Measurements from ENCODE around the gene TMEM252.

DNA sequence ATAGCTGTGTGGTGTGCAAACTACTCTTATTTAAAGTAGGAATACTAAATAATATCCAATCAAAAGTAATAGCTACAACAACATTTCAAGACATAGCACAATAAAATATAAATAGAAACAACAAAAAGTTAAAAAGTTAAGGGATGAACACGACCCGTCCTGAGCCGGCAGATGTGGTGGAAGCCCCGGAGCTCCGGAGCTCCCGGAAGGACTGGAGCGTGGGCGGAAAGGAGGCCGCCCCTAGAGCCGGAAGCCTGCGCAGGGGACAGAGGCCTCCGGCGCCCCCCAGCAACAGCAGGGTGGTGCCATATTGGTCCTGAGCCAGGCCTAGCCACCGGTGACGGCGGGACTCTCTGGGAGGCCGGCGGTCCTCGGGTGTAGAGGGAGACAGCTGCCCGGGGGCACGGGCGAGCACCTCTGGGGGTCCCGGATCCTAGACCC is 1472.3 kb downstream of the FOXD4L5 start:
CAGE:
- cytosol, long polyA minus RNA: no peak
- cytosol, long polyA plus RNA: no peak
- long polyA plus RNA: no peak
- nucleus, long polyA minus RNA: no peak
- nucleus, long polyA plus RNA: no peak

DNA sequence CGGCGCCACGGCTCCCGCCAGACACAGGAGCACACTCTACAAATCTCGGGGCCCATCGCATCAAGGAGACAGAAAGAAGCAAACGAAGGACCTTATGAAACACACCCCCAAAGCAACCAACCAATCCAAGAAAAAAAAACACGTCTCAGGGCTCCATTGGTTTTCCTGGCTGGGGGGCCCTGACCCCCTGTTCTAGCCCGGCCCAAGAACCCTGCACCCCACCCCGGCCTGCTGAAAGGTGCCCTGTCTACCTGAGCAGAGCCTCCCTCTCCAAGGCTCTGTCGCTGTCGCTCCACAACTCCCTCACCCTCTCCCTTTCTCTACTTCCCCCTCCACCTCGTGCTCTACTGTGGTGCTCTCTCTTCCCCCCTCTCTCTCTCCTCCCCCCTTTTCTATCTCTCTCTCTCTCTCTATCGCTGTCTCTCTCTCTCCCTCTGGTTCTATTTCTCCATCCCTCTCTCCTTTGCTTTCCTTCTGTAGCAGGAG is 1471.1 kb downstream of the FOXD4L5 start:
CAGE:
- cytosol, long polyA minus RNA: no peak
- cytosol, long polyA plus RNA: no peak
- long polyA plus RNA: no peak
- nucleus, long polyA minus RNA: no peak
- nucleus, long polyA plus RNA: no peak

GRCh38 chr9:65386622-65387257 is 101.7 kb upstream of the FOXD4L5 start:
CAGE:
- cytosol, long polyA minus RNA: no peak
- cytosol, long polyA plus RNA: no peak
- long polyA plus RNA: no peak
- nucleus, long polyA minus RNA: no peak
- nucleus, long polyA plus RNA: no peak

GRCh38 chr9:66152887-66153424 is 416.0 kb downstream of the FOXD4L4 start:
CAGE:
- cytosol, long polyA minus RNA: no peak
- cytosol, long polyA plus RNA: no peak
- long polyA plus RNA: no peak
- nucleus, long polyA minus RNA: no peak
- nucleus, long polyA plus RNA: no peak

DNA sequence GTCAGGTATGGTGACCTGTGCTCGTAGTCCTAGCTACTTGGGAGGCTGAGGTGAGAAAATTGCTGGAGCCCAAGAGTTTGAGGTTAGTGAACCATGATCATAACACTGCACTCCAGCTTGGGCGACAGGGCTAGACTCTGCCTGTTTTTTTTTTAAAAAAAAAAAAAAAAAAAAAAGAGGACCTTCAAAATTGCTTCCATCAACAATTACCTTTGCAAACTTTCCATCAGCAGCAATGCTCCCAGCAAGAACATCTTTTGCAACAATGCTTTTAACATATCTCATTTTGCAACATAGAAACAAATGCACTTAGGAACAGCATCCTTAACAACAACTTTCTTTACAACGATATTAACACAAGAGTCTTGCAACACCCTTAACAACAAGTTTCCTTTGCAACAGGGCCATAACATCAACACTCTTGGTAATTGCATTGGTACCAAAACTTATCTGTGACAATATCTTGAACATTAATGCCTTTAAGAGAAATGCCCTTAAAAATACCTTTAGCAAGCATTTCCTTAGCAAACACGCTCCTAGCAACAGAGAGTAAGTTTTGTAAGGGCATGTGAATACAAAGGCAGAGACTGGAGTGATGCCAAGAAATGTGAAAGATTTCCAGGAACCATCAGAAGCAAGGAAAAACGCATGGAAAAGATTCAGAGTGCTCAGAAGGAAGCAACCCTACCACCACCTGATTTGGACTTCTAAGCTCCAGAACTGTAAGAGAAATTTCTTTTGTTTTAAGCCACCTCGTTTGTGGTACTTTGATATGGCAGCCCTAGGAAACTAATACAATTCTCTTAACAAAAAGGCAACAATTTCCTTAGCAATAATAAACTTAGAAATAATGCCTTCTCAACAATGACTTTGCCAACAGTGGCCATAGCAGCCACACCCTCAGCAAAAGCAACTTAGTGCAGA is 42.1 kb downstream of the ZNF658 start:
CAGE:
- cytosol, long polyA minus RNA: no peak
- cytosol, long polyA plus RNA: no peak
- long polyA plus RNA: no peak
- nucleus, long polyA minus RNA: no peak
- nucleus, long polyA plus RNA: no peak

GRCh38 chr9:67708129-67708546 is 150.6 kb upstream of the ANKRD20A1 start:
CAGE:
- cytosol, long polyA minus RNA: no peak
- cytosol, long polyA plus RNA: no peak
- long polyA plus RNA: no peak
- nucleus, long polyA minus RNA: no peak
- nucleus, long polyA plus RNA: no peak

DNA sequence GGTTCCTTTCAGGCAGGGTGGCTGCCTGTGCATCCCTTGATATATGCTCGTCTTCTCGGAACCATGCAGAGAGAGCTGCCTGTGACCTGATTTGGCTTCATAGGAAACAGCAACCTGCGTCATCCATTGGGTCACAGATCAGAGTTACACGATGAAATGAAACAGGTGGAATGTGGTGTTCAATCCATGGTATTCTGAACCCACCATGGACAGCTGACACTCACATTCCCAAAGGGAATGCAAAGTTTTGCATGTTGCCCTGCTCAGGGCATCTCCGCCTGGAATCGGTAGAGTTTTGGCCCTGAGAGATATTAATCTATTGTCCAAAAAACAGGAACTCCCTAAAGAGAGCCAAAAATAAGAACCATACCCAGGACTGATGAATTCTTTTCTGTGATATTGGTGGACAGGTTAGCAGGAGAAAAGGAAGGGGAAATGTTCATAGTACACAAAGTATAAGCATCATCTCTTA is 85.6 kb downstream of the TMEM252 start:
CAGE:
- cytosol, long polyA minus RNA: no peak
- cytosol, long polyA plus RNA: no peak
- long polyA plus RNA: no peak
- nucleus, long polyA minus RNA: no peak
- nucleus, long polyA plus RNA: no peak

DNA sequence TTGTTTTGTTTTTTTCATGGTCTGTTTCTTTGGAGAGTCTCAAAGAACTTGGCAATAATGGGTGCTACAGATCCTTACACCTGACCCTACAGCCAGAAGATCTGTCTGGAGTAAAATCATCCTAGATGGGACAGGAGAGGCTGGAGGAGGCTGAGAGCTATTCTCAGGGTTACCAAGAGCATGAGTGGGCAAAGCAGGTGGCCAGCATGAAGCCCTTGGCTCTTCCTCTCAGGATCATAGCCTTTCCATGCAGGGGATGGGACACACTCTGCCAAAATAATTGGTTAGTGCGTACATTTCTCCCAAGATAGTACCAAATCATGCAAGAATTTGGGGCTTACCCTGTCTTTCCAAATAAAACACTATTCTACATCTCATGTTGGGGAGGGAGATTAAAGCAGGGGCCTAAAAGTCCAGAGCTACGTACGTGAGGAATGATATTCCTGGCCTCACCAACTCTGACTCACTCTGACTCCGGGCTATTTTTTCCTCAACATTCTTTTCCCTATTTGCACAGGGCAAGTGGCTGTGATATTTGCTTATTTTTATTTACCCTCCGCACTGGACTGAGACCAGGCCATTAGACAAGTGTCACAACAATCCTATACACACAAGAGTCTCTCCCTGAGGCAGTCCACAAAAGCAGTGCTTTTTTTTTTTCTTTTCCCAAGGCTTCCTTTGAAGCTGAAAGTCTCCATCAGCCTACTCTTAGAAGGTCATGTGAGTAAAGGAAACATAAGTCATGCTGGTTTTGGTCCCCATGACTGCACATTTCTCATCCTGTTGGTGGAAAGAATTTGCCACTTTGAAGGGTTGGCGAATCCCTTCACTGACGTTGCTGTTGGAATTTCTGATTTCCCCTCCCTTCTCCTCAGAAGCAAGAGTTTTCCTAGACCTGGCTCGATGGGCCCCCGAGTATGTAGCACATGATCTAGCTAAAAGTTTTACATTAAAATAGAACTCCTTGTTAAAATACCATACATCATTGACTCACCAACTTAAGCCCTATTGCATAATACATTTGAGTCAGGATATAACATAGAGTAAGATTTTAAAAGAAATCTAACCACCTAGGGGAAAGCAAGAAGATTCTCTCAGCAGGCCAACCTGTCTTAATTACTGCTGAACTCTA is 40.0 kb downstream of the TMEM252 start:
CAGE:
- cytosol, long polyA minus RNA: no peak
- cytosol, long polyA plus RNA: no peak
- long polyA plus RNA: no peak
- nucleus, long polyA minus RNA: no peak
- nucleus, long polyA plus RNA: no peak

DNA sequence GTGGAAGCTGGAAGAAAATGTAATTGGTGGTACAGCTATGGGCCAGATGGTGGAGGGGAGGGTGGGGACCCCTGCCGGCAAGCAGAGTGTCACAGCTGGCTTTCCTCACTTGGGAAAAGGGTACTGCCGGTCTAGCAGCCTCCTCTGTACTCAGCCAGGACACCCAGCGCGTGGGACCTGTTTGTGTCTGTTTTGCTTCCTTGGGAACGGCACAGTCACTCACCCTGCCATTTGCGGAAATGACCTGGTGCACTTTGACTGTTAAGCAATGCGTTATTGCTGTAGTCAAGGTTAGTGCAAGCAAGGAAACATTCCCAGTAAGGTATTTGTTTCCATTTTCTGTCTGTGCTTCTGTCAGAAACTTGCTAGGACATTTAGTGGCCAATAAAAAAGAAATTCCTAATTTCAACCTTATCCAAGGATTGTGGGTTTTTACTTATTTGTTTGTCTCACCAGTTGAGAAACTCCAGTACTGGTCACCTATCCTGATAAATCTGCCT is 10.0 kb downstream of the TMEM252 start:
CAGE:
- cytosol, long polyA minus RNA: no peak
- cytosol, long polyA plus RNA: no peak
- long polyA plus RNA: no peak
- nucleus, long polyA minus RNA: no peak
- nucleus, long polyA plus RNA: no peak

DNA sequence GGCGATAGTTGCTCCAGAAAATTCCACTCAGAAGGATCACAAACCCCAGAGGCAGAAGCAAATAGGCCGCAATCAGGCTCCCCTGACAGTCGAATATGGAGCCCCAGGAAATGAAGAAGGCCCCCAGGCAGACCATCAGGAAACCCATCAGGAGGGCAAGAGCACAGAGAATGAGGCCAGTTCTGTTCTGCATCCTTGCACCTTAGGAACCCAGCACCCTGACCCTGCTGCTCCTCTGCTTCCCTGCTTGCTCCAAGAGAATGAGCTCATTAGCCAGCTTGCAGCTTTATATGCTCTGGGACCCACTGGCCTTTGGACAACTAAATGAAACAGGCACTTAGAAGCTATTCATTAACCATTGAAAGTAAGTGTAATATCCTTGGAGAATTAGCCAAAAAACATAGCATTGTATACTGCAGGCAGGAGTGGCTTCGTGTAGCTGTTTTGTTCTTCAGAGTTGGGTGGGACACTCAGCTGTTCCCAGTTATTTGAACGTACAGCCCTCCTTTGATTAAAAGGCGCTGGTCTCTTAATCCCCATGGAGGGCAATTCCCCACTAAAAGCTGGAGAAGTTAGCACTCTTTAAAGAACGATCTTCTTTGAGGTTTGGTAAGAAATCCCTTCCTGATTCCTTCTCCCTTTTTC is at the start of gene TMEM252:
Gene TMEM252, minus strand, starts transcription at position 262 of the 645 bp plus-strand sequence.
CAGE:
- cytosol, long polyA minus RNA: no peak
- cytosol, long polyA plus RNA: no peak
- long polyA plus RNA: no peak
- nucleus, long polyA minus RNA: no peak
- nucleus, long polyA plus RNA: no peak

CAGE:
- cytosol, long polyA minus RNA: no peak
- cytosol, long polyA plus RNA: no peak
- long polyA plus RNA: no peak
- nucleus, long polyA minus RNA: no peak
- nucleus, long polyA plus RNA: no peak
Measured at GRCh38 chr9:68731805-68732409, 26.9 kb downstream of the PIP5K1B start.

CAGE:
- cytosol, long polyA minus RNA: no peak
- cytosol, long polyA plus RNA: no peak
- long polyA plus RNA: no peak
- nucleus, long polyA minus RNA: no peak
- nucleus, long polyA plus RNA: no peak
Measured at GRCh38 chr9:68739464-68740220, 34.6 kb downstream of the PIP5K1B start.

DNA sequence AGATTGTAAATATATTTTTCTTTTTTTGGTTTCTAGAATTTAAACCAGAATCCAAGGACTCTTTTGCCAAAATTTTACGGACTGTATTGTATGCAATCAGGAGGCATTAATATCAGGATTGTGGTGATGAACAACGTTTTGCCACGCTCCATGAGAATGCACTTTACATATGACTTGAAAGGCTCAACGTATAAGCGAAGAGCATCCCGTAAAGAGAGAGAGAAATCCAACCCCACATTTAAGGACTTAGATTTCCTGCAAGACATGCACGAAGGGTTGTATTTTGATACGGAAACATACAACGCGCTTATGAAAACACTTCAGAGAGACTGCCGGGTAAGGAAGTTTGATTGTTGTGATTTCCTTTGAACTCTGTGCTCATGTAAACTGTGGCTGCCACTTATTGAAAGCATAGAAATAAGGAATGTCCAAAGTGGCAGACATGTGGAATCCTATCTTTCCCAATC is 114.5 kb downstream of the PABIR1 start:
CAGE:
- cytosol, long polyA minus RNA: no peak
- cytosol, long polyA plus RNA: no peak
- long polyA plus RNA: no peak
- nucleus, long polyA minus RNA: no peak
- nucleus, long polyA plus RNA: no peak

CAGE:
- cytosol, long polyA minus RNA: no peak
- cytosol, long polyA plus RNA: no peak
- long polyA plus RNA: no peak
- nucleus, long polyA minus RNA: no peak
- nucleus, long polyA plus RNA: no peak
Measured at GRCh38 chr9:69247190-69247716, 73.2 kb downstream of the TJP2 start.

GRCh38 chr9:69273113-69273597 is 51.9 kb upstream of the ENTREP1 start:
CAGE:
- cytosol, long polyA minus RNA: no peak
- cytosol, long polyA plus RNA: no peak
- long polyA plus RNA: no peak
- nucleus, long polyA minus RNA: no peak
- nucleus, long polyA plus RNA: no peak

CAGE:
- cytosol, long polyA minus RNA: no peak
- cytosol, long polyA plus RNA: no peak
- long polyA plus RNA: no peak
- nucleus, long polyA minus RNA: no peak
- nucleus, long polyA plus RNA: no peak
Measured at GRCh38 chr9:69376617-69376958, 51.6 kb downstream of the ENTREP1 start.

DNA sequence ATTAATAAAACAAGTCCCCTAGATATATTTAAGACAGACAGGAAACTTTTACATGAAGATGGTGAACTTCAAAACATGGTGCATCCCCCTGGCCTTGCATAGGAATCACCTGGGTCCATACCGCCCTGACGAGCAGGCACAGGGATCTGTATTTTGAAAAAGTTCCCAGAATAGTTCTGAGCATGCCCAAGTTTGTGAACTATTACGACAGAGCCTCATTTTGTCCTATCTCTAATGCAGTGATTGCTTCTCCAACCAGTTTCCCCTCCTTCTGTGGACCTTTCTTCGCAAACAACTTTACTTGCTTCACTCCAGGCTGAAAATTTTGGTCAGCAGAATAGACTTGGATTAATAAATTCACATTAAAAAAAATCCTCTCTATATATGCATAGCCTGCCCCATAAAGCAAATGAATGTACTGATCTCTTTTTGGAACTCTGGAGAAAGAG is 98.0 kb downstream of the APBA1 start:
CAGE:
- cytosol, long polyA minus RNA: no peak
- cytosol, long polyA plus RNA: no peak
- long polyA plus RNA: no peak
- nucleus, long polyA minus RNA: no peak
- nucleus, long polyA plus RNA: no peak

DNA sequence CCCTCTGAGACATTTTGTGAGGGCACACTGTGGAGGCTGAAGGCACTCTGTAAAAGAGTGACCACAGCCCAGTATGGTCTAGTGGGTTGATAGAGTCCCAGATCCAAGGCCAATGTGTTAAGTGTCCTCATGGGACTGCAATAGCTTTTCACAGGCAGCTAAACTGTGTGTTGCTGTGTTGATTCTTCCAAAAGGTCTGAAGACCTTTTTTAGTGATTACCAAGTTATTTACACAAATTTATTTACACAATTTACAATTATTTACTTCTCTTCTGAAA is 90.4 kb downstream of the APBA1 start:
CAGE:
- cytosol, long polyA minus RNA: no peak
- cytosol, long polyA plus RNA: no peak
- long polyA plus RNA: no peak
- nucleus, long polyA minus RNA: no peak
- nucleus, long polyA plus RNA: no peak

GRCh38 chr9:70255975-70256930 is 2.5 kb upstream of the SMC5 start:
CAGE:
- cytosol, long polyA minus RNA: no peak
- cytosol, long polyA plus RNA: no peak
- long polyA plus RNA: no peak
- nucleus, long polyA minus RNA: no peak
- nucleus, long polyA plus RNA: no peak

DNA sequence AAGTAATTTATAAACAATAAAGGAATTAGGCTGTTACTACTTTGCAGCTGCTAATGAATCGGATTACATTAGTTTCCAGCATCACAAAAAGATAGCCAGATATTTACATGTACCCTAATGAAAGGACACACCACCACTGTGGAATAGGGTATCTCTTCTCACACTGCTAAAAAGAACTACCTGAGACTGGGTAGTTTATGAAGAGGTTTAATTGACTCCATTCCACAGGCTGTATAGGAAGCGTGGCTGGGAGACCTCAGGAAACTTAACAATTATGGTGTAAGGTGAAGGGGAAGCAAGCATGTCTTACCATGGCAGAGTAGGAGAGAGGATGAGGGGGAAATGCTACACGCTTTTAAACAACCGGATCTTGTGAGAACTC is 68.9 kb downstream of the SMC5 start:
CAGE:
- cytosol, long polyA minus RNA: no peak
- cytosol, long polyA plus RNA: no peak
- long polyA plus RNA: no peak
- nucleus, long polyA minus RNA: no peak
- nucleus, long polyA plus RNA: no peak

Measured in keratinocyte (primary cell).